Left ventricle myocardium (tissue), 1 donor: ENCODE results near the genes EXOC1L and STAP1.

- PRO-cap, result no peak
Measured at GRCh38 chr4:54276949-54277551, 48.0 kb downstream of the PDGFRA start.

DNA sequence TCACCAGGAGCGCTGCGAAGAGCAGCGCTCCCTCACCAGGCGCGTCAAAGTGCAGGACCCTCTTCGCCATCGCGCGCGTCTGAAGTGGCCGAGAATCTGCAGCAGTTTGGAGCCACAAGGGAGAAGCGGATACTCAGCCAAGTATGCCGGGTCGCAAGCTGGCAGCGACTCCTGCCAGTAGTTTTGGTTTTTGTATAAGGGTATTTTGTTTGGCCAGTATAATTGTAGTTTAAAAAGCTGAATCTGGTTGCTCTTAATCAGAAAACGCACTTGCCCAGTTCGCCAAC is 462 bp upstream of the KDR start:
- PRO-cap, result no peak

- PRO-cap, result no peak
Measured at GRCh38 chr4:55175620-55176883, 50.7 kb upstream of the KDR start.

DNA sequence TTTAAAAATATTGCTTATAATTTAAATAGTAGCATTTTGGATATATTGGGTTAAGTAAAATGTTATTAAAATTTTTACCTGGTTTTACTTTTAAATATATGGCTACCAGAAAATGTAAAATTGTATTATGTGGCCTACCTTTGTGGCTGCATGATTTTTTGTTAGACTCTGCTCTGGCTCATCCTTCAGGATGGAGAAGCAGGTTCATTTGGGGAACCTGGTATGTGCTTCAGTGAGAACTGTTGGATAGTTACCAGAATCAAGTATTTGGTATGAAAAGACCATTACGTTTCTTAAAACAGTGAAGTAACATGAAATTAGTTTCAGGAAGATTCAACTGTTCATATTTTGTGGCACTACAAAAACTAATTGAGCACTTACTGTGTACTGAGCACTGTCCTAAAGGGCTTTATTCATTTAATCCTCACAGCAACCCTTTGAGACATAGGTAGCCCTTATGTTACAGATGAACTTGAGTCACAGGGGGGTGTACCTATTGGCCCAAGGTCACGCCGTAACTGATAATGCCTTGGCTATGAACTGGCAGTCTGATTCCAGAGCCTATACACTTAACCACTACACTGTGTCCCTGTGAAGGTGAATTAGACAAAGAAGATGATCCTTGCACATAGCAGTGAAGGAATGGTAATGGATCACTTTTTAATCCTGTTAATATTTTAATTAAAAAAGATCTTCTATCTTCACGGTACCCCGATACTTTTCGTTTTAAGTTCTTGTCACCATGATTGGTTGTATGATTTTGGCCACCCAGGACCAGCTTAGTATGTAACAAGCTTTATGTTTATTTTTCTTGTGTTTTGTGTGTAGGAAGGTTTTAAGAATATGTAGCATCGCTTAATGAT is 11.9 kb downstream of the TMEM165 start:
- PRO-cap, result no peak

- PRO-cap, result no peak
Measured at GRCh38 chr4:55593582-55594193, 1.6 kb upstream of the PDCL2 start.

- PRO-cap, result no peak
Measured at GRCh38 chr4:55819497-55820288, at the start of gene EXOC1L. Gene EXOC1L, plus strand, starts transcription at chr4:55819790.

GRCh38 chr4:55851881-55852395 is 1.5 kb upstream of the EXOC1 start:
- PRO-cap, result no peak

- PRO-cap, result no peak
Measured at GRCh38 chr4:56466306-56467067, 930 bp upstream of the SRP72 start.

DNA sequence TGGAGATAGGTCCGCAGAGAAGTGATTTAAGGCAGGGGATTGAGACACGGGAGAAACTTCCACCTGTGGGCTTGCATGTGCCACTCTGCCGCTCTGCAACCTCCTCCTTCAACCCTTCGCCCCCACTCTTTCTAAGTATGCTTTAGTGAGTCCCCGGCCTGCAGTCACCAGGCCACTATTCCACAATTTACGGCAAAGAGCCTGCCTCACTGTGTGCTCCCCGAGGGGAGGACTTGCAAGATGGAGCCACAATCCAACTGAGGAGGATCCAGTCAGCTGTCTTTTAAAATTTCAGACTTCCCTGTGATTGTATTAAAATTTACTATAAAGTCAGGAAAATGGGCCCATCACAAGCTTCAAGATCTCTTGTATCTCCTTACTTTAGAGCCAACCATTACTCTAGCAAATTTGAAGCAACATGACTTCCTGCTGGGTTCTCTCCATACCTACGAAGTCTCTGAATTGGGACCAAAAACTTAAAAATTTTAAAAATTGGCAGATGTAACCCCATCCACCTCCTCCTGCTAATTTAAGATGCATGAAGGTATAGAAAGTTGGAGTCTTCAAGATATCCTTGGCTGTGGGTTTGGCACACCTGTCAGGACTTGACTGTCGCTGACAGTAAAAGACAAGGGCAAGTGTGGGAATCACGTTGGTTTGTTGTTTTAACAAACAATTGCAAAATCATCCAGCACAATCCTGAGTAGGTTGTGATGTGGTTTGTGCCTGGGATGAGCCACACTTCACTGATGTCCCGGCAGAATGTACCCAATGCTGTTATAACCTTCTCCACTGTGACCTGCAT is 24.2 kb downstream of the HOPX start:
- PRO-cap, result no peak

GRCh38 chr4:56686545-56686981 is 5.5 kb upstream of the HOPX start:
- PRO-cap, result no peak

- PRO-cap, result no peak
Measured at GRCh38 chr4:56934534-56935493, 27.1 kb downstream of the REST start.

GRCh38 chr4:56976655-56977366 is 595 bp downstream of the NOA1 start:
- PRO-cap, result unidirectional peak, plus-strand start at chr4:56977165

- PRO-cap, result no peak
Measured at GRCh38 chr4:60794421-60794696, 405.8 kb upstream of the ADGRL3 start.

DNA sequence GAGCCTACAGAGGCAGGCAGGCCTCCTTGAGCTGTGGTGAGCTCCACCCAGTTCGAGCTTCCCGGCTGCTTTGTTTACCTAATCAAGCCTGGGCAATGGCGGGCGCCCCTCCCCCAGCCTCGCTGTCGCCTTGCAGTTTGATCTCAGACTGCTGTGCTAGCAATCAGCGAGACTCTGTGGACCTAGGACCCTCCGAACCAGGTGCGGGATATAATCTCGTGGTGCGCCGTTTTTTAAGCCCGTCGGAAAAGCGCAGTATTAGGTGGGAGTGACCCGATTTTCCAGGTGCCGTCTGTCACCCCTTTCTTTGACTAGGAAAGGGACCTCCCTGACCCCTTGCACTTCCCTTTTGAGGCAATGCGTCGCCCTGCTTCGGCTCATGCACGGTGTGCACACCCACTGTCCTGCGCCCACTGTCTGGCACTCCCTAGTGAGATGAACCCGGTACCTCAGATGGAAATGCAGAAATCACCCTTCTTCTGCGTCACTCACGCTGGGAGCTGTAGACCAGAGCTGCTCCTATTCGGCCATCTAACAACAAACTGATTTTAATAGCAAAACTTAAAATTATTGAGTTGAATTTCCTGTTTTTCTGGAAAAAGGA is 363.3 kb upstream of the ADGRL3 start:
- PRO-cap, result no peak

- PRO-cap, result bidirectional peak, plus-strand start at chr4:64340904, minus-strand start at chr4:64340781
Measured at GRCh38 chr4:64340439-64341184, 68.6 kb downstream of the TECRL start.

DNA sequence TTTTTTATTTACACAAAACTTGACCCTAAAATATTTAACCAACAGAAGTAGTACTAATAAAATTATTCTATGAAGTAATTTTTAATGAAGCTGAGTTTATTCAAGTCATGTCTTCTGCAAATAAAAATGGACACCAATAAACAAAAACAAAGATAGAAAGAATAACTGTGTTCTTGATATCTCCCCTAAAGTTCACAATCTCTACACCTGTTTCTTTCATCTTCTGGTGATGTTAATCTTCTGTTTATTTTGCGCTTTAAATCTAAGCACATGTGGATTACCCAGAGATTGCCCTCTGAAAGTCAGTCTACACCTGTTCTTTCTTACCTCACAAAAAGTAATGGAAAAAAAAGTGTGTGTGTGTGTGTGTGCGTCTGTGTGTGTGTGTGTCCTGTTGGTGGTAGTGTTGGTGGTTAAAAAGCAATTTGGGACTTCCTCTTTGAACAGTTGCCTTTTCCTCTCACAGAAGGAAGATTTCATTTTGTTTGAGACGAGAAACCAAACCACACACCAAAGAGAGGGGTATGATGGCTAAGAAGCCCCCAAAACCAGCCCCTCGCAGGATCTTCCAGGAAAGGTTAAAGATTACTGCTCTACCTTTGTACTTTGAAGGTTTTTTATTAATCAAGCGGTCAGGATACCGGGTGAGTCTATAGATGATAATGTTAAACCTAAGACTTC is at the start of gene STAP1:
TSS of gene STAP1 (plus strand) at position 442 of the 681 bp plus-strand sequence.
- PRO-cap, result no peak

DNA sequence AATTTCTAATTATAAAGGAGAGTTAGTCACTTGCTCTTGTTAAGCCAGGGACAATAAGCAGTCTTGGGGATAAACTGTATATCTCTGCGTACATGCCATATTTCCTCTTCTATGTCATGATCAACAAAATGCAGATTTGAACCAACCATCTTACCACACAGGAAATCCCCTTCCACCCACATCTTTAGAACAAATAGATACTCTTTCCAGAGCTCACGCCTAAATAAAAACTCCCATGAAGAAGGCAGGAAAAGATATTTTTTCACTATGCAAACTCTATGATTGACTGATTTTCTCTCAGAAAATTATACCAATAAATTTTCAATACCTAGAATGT is 23.0 kb downstream of the STAP1 start:
- PRO-cap, result no peak

DNA sequence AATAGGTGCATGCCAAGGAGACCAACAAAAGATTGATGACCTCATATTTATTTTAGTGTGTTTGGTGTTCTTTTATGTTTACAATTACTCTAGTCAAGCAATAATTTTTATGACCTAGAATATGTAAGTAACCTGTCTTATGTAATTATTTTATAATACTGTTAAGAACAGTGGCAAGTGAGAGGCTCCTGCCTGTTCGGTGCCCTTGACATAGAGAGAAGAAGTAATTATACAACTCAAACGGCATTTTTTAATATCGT is 232 bp upstream of the UGT2B15 start:
- PRO-cap, result no peak

DNA sequence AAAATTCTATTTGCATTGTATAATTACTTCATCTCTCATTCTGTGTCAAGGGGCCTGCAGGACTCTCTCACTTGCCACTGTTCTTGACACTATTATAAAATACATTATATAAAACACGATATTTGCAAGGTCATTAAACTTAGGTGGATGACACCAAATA is 257 bp upstream of the UGT2B10 start:
- PRO-cap, result no peak

GRCh38 chr4:68904717-68905393 is 46.7 kb downstream of the UGT2A3 start:
- PRO-cap, result no peak